NCI-H460 (cell line): ENCODE results near the gene PDE6A.

RAMPAGE:
- cytosol, long total RNA = no peak
- long total RNA = no peak
- nucleus, long total RNA = no peak
Observed at GRCh38 chr5:149368145-149368927, 10.5 kb downstream of the PCYOX1L start.

DNA sequence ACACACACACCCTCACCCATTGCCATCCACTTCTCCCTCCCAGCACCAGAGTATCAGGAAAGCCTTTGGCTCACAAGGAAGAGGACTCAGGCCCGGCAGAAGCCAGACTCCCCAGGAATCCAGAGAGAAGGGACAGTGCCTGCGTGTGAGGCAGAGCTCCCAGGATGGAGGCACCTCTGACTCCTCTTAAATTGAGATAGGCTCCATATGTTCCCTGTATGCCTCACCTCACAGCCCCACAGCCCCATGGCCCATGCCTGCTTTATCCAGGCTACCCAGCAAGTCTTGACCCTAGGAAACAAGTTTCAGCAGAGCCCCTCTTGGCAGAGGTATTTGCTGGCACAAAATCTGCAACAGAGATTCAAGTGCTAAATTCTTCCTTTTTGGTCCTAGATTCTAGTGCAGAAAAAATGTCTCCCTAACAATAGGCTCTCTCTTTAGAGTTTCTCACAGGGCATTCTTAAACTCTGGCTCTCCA lies 726 bp downstream of the IL17B start:
RAMPAGE:
- cytosol, long total RNA = no peak
- long total RNA = no peak
- nucleus, long total RNA = no peak

DNA sequence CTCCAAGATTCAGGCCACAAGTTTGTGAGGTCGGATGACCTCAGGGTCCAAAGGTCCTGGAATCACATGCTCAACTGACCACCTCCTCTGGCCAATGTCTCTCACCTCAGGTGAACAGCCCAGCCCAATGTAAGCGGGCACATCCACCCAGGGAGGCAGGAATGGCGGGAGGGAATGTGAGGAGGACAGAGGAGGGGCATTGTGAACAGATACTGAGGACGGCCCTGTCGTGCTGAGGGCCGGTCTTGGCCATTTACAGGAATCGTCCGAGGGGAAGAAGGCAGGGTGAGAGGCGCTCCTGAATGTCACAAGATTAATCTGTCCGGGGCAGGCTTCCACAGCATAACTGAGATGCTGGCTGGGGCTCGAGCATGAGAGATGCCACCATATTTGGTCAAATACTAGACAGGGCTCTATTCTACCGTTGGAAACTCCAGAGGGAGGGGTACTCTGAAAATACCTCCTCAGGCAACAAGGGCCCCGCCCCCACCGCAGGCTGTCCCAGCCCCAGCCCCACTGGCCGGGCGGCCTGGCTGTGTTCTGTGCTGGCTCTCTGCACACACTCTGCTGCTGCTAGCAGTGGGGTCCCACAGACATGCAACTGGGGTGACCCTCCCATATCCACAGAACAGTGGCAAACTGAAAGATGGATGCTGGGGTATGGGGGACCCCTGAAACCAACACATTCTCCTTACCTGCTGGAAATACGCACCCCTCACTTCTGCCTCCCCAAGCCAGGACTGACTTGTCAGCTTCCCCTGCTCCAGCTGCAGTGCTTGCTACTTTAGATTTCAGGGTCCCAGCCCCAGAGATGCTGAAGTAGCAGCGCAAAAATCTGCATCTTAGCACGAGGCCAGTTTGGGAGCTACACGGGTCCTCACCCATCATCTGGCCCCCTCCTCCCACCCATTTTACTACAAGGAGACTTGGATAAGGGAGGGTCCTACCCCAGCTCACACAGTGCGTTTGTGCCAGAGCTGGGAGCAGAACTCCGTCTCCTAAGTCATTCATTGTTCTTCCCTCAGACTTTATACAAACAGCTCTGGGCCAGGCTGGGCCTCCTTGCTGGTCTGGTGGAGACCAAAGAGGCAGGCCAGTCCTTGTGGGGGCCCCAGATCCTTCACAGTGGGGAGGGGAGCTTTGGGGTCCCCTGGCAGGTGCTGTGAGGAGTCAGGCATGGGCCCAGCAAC lies 1.8 kb upstream of the IL17B start:
RAMPAGE:
- cytosol, long total RNA = no peak
- long total RNA = no peak
- nucleus, long total RNA = no peak

DNA sequence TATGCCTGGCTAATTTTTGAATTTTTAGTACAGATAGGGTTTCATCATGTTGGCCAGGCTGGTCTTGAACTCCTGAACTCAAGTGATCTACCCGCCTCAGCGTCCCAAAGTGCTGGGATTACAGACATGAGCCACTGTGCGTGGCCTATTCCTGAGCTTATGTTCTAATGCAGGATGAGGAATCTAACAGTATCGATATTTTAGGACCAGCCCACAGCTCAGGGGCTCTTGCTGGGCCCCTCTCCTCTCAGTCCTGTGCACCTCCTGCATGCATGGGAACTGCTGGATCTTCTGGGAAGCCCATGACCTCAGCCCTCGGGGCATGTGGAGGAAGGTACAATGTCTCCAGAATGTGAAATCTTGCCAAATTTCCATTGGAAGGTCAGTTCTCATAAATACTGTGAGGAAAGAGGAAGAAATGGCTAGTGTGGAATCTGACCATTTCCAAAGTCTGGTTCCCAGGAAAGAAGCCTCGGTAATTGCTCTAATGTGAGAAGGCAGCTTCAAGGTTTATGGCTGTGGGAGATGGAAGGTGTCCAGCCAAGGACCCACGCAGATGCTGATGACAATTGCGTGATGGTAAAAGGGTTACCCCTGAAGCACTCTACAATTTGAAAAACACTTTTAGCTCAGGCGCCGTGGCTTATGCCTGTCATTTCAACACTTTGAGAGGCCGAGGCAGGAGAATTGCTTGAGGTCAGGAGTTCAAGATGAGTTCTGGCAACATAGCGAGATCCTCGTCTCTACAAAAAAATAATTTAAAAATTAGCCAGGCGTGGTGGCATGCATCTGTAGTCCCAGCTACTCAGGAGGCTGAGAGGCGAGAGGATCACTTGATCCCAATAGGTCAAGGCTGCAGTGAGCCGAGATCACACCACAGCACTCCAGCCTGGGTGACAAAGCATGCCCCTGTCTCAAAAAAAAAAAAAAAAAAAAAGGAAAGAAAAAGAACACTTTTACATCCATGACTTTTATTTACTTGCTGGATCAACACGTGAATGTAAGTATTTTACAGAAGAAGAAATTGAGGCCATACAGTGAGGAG lies 8.1 kb upstream of the IL17B start:
RAMPAGE:
- cytosol, long total RNA = no peak
- long total RNA = no peak
- nucleus, long total RNA = no peak

RAMPAGE:
- cytosol, long total RNA = no peak
- long total RNA = no peak
- nucleus, long total RNA = no peak
Observed at GRCh38 chr5:149481810-149482206, 69.4 kb downstream of the CSNK1A1 start.

DNA sequence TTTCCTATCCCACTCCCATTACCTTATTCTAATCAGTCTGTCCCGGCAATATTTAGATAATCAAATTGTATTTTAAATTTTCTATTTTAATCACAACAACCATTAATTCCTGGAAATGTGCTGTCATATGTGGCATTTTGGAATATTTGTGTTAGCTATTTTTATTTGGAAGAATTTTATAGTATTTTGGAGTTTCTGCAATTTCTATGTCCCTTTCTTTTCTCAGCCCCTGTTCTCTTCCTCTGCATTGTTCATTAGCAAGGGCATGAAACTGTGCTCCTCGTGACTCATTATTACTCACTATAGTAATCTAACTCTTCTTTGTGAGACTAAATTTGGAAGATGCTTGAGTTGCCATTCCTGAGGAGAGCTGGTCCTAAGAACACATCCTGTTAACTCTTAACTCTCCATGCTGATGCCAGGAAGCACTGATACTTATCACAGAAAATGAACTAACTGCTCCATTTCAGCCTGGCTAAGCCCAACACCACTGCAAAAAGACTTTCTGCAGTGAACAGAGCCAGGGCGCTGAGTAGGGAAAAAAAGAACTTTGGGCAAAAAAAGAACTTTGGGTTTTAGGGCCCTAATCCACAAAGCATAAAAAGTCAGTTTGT lies 10.5 kb upstream of the CSNK1A1 start:
RAMPAGE:
- cytosol, long total RNA = no peak
- long total RNA = no peak
- nucleus, long total RNA = no peak

DNA sequence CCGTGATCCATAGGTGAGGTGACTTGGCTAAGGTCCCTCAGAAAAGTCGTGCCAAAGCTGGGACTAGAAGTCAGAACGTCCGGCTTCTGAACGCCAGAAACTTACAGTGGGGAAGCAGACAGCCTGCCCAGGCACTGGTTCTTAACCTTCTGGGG lies 643 bp downstream of the ARHGEF37 start:
RAMPAGE:
- cytosol, long total RNA = no peak
- long total RNA = no peak
- nucleus, long total RNA = no peak

DNA sequence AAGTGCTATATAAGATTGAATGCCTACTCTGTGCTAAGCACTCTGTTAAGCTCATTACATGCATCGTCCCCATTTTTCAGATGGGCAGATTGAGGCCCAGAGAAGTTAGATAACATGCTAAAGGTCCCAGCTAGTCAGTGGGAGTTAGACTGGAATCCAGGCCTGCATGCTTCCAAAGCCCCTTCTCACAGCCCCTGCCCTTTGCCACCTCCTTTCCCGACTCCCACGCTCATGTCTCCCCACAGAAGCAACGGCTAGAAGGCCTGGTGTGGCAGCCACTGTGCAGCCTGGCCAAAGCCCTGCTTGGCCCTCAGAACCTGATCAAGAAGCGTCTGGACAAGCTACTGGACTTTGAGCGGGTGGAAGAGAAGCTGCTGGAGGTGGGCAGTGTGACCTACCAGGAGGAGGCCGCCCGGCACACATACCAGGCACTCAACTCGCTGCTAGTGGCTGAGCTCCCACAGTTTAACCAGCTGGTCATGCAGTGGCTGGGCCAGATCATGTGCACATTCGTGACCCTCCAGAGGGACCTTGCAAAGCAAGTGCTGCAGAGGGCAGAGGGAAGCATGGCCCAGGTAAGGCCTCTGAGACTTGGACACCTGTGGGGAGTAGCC lies 40.3 kb downstream of the ARHGEF37 start:
RAMPAGE:
- cytosol, long total RNA = no peak
- long total RNA = no peak
- nucleus, long total RNA = no peak

DNA sequence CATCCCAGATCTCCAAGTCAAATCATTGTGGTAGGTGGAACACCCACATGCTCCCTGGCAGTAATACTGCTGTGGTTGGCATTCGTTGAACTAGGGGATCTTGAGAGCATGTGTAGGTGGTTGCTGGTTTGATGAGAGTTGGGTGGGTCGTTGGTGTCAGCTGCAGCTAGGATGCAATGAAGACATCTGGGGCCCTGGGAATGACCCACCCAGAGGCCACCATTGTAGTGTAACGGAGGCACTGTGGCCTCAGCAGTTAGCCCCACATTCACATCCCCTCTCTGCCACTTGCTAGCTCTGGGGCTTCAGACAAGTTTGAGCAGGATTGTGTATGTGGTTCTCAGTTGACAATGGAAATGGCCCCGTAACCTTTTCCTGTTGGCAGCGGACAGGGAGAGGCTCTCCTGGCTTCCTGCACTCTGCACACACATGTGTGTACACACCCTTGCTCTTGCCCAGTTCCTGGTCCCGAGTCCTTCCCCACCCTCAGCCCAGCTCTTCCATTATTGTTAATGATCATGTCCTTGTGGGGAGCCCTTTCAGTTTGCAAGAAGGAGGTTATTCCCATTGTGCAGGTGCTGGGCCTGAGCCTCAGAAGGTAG lies 46.5 kb downstream of the PPARGC1B start:
RAMPAGE:
- cytosol, long total RNA = no peak
- long total RNA = no peak
- nucleus, long total RNA = no peak

DNA sequence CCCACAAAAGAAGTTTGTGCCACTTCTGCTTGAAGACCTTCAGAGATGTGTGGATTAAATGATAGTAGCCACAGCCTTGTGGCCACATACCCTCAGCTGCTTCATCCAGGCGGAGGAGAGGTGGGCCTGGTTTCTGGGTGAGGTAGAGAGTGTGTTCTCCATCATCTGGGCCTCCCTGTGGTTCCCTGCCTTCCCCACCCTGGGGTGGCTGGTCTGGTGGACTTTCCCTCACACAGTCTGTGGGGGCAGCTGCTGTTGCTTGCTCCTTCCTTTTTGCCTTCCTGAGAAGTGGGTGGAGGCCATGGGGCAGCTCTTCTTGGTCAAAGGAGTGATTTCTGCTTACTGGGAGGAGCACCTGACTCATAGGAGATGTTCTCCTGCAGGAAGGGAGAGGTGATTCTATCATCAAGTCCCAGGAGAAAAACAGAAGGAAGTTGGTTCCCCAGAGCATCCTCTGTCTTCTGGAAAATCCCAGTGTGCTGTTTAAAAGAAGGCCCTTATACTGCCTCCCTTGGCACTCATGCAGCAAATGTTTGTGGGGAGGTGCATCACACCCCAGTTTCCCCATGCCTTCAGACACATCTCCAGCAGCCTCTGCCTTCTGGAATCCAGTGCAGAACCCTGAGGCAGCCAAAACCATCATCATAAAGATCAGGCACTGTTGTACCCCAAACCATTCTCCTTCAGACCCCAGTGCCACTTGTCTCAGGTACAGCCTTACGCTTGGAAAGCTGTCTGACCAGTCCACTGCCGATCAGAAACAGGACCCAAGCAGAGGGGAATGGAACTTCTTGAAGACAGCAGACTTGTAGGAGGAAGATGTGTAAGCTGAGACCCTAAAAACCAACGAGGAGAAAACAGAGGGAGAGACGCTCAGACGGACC lies 63.1 kb downstream of the PPARGC1B start:
RAMPAGE:
- cytosol, long total RNA = no peak
- long total RNA = no peak
- nucleus, long total RNA = no peak

RAMPAGE:
- cytosol, long total RNA = no peak
- long total RNA = no peak
- nucleus, long total RNA = no peak
Observed at GRCh38 chr5:149823181-149823686, 93.1 kb downstream of the PPARGC1B start.

DNA sequence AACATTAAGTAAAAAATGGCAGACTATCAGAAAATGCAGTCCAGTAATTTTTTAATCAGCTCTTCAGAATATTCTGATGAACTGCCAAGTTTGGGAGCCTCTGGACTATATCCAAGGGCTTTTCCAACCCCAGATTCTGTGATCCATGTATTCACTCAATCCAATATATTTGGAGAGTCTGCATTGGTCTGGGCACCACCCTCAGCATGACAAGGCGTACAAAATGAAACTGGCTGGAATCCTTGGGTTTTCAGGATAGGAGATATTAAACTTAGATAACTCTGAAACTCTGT lies 14.5 kb downstream of the PDE6A start:
RAMPAGE:
- cytosol, long total RNA = no peak
- long total RNA = no peak
- nucleus, long total RNA = no peak

DNA sequence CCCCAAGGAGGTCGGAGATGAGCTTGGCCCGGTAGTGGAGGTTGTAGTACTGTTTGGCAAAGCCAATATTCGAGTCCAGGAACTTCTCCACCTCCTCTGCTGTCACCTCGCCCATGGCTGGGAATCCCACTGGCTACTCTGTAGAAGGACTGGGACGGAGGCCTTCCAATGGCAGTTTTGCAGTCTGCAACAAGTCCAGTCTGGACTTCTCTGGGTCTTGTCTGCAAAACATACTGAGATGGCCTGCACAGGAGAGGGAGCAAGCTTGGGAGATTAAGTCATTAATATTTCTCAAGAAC lies at the start of gene PDE6A:
PDE6A (minus strand) TSS at position 235 of the 299 bp plus-strand sequence.
RAMPAGE:
- cytosol, long total RNA = no peak
- long total RNA = no peak
- nucleus, long total RNA = no peak

RAMPAGE:
- cytosol, long total RNA = no peak
- long total RNA = no peak
- nucleus, long total RNA = no peak
Observed at GRCh38 chr5:149995966-149996473, 4.4 kb downstream of the TIGD6 start.

DNA sequence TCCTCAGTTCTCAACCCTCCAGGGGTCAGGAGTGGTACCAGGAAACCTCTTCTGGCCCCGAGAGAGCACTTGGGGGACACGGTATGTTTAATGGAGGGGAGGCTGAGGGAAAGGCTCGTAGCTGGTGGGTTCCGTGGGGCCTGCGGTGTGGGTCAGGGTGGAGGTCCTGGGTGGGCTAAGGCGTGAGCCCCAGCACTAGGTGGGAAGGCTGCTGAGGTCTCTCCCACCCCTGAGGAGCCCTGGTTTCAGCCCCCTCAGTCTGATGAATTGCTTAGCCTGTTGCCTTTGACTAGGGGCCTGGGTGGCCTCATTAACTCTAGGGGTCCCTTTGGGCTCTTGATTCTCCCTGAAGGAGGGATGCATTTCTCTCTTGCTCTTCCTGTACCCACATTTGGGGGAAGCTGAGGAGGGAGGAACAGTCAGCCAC lies 34.0 kb downstream of the CSF1R start:
RAMPAGE:
- cytosol, long total RNA = no peak
- long total RNA = no peak
- nucleus, long total RNA = no peak

DNA sequence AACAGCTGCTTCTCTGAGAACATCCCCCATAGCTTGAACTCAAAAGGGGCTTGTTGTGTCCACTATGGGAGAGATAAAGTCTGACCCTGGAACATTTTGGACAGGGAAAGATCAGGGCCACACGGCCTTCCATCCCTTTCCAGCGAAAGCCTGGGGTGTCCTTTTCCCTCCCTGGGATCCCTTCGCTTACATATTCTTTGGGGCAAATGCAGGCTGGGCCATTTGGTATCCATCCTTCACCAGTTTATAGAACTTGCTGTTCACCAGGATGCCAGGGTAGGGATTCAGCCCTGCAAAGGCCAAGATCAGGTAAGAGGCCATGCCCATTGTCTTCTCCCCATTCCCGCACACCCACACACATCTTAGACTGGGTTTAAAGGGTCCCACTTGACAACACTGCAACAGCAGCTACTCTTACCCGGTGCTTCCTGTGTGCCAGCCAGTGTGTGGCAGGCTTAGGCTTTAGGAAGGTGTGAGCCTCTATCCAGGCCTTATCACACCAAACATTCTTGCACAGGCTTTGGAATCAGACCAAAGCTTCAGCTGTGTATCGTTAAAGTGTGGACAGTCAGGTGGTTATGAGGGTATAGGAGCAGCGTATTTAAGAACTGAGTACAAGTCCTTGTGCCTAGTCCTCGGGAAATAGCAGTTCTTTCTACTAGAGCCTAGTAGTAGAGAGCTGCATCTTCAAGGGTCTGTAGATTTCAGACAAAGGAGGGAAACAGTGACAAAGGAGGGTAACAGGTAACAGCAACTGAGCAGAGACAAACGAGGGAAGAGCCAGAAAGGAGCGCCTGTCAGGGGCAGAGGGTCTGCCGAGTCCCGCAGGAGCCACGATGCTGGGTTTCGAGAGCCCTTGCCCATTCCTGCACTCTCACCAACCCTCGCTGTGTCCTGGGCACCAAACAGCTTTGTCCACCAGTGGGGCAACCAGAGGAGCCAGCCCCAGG lies 31.0 kb downstream of the CSF1R start:
RAMPAGE:
- cytosol, long total RNA = no peak
- long total RNA = no peak
- nucleus, long total RNA = no peak

DNA sequence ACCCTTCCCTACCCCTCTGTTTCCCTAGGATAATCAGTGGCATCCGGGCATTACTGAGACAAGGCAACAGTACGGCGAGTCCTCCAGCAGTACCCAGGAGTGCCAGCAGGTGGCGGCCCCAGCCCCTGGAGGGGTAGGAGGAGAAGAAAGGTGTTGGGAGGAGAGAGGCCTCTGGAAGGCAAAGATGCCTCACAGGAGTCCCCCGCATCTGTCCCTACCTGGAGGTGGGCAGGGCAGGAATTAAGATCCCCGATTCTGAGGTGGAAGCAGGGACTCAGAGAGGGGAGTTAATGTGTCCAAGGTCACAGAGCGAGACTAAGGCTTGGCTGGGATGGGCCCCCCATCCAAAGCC lies 4.9 kb upstream of the CDX1 start:
RAMPAGE:
- cytosol, long total RNA = no peak
- long total RNA = no peak
- nucleus, long total RNA = no peak

RAMPAGE:
- cytosol, long total RNA = no peak
- long total RNA = no peak
- nucleus, long total RNA = no peak
Observed at GRCh38 chr5:150173094-150173649, 6.6 kb downstream of the CDX1 start.

DNA sequence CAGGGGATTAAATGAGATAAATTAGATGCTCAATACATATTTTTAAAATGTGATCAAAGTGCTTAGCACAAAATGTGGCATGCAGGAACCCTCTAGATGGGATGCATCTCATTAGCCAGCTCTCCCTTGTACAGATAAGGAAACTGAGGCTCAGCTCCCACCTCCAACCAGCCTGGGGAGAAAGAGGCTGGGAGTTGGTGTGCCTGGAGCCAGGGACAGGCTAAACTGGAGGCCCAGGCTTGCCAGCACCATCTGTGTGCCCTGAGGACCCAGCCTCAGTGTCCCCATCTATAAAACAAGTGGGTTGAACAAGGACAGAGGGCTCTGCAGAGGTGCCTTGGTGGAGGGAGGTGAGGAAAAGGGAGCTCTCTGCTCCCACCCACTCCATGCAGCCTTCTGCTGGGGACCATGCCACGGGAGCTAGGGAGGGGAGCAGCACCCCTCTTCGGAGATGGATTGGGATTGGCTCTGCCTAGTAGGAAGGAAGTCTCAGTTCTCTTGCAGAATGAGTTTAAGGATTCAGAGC lies 25.6 kb downstream of the SLC6A7 start:
RAMPAGE:
- cytosol, long total RNA = no peak
- long total RNA = no peak
- nucleus, long total RNA = no peak

DNA sequence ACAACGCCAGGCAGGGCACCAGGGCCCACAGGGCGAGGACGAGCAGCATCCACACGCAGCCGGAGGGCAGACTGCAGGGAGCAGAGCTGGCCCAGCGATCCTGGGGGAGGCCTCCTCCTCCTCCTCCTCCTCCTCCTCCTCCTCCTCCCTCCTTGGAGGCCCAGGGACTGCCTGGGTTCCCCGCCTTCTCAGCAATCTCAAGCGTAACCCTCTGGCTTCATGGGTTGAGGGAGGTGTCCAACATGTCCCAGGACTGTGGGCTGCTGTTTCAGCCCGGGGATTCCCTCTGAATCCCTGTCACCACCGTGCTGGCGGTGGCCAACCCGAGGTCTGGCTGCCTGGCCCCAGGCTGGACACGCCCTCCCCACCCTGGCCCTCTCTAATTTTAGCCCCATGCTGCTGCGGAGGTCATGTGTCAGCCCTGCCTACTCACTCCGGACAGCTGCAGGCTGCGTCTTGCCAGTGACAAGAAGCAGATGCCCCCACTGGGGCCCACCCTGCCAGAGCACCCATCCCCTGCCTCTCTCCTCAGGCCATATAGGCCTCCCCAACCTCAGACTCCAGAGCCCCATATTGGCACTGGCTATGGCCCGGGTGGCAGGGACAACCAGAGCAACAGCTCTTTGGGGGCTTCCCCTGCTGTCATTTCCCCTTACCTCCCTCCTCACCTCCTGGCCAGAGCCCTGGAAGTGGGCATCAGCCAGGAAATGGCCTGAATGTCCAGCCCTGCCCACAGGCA lies 44.2 kb downstream of the CAMK2A start:
RAMPAGE:
- cytosol, long total RNA = no peak
- long total RNA = no peak
- nucleus, long total RNA = no peak